Ascending aorta (tissue), 1 donor: Measurements from ENCODE around the gene VRK1.

GRCh38 chr14:94615671-94616686, 3.8 kb downstream of the SERPINA3 start:
- PRO-cap = no peak

GRCh38 chr14:94768860-94770001, 682 bp downstream of the GSC start:
- PRO-cap = no peak

DNA sequence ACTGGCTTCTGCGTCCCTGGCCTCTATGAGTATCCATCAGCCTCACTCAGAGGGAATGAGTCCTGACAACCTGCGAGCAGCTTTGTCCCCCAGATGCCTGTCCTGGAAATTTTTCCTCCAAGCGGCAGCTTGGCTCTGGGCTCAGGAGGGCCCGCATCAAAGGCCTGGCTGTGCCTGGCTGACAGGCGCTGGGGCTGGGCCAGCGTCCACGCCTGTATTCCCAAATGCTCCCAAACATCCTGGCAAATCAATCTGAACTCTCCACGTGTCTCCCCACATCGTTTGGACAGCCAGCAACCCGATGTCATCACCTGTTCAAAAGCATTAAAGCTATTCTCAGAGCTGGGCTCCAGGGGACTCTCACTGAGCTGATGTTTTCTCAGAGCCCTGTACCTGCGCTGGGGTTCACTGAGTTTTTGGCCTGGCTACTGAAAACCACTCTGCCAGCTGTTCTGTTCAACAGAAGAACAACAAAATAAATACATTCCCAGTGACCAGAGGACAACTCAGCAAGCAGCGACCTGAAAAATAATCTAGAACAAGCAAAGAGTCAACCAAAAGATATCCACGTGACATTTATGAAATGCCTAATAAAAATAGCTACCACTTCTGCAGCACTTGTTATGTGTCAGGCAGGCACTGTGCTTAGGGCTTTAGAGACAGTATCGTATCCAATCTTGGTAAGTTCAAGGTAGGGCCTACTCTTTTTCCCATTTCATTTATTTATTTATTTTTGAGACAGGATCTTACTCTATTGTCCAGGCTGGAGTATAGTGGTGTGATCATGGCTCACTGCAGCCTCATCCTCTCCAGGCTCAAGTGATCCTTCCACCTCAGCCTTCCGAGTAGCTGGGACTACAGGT, 57.6 kb downstream of the CLMN start:
- PRO-cap = no peak

- PRO-cap = no peak
Measured at GRCh38 chr14:95286602-95287764, 32.7 kb downstream of the CLMN start.

DNA sequence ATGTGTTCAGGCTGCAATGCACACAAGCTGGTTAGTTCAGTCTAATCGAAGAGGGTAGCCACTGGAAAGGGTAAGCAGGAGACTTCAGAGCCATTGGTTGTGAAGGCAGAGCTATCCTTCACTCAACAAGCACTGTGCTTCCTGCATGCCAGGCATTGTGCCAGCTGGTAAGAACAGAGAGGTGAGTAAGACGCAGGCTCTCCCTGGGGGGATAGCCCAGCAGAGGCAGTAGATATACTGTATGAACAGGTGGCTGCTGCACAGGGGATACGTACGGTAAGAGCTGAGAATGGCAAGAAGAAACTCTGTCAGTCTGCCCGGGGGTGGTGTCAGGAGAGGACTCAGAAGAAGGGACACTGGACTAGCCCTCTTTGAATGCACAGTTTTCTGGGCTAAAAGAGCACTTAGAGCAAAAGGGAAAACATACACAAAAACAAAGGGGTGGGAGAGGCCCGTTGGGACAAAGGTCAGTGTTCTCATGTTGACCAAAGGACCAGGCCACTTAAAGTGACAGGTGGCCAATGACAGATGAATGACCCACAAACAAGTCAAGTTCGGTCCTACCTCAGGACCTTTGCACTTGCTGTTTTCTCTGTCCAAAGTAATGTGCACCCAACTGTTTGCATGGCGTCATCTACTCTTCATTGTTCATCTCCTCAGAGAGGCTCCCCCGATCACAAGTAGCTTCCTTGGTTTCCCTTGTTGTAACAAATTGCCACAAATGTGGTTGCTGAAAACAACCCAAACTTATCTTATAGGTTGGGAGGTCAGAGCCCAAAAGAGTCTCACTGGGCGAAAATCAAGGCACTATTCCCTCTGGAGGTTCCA, 24.3 kb downstream of the CLMN start:
- PRO-cap = no peak

DNA sequence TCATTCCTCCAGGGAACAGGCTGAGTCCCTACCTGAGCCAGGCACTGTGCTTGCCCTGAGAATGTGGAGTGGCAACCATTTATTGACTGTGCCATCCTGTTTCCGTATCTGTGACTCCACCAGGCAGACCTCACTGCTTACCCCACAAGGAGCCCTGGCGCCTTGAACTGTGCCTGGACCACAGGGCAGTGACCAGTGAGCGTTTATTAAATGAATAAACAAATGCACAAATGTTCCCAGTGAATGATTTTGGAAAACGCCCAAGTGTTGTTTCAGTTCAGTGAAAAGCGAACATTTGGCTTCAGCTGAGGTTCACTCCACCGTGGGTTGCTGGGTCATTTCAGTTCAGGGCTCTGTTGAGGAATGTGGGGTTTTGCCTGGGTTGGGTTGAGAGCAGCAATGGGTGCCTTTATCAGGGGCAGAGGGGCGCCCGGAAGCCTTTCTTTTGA, 40.2 kb upstream of the CLMN start:
- PRO-cap = no peak

GRCh38 chr14:95408317-95408999, 88.8 kb upstream of the CLMN start:
- PRO-cap = no peak

DNA sequence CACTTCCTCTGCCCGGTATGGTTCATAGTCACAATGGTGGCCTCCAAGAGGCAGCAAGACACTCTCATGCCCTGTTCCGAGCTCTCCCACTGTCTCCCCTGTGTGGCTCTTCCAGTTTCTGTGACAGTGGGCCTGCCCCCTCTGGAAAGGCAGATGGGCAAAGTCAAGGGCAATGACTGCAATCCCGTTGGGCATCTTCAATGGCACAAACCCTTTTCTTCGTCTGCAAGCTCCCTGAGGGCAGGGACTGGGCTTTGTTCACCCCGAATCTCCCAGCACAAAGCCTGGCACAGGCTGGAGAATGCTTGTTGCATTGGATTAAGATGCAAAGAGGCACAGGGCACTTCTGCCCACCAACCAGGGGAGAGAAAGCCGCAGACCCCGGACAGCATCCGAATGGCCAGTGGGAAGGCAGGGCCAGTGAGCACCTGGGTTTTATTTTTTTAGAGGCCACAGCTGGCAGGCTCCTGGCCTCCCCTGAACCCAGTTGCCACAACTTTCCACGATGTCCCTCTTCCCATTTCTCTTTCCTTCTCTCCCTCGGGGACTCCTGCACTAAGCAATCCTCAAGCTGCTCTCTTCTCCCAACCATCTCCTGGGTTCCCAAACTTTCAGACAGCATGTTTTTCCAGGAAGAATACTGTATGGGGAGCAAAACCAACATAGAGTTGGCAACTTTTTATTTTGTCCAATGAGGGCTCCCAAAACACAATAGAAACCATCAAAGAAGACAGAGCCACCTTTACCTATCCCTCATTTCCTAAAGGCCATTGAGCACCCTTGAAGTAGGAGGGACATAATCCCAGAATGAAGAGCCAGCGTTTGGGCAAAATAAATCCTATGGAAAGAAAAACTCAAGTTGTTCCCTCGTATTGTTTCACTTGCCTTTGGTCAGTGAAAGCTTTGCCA, 92.7 kb upstream of the CLMN start:
- PRO-cap = no peak

GRCh38 chr14:95413078-95413697, 93.5 kb upstream of the CLMN start:
- PRO-cap = no peak

DNA sequence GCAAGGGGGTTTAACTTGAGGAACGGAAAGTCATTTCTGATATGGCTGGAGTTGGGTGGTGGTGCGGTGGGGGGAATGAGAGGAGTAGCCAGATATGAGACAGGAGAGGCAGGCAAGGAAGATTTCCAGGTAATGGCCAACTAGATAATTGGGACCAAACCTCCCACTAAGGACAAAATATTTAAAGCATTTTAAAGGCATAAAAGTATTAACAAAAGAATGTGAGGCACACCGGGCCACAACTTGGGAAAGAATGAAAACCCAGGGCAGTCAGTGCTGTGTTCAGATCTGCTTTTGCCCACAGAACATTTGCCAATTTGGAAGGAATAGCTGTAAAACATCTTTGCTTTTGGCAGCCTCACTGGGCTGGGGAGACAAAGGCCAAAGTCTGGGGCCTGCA, 82.4 kb downstream of the SYNE3 start:
- PRO-cap = no peak

DNA sequence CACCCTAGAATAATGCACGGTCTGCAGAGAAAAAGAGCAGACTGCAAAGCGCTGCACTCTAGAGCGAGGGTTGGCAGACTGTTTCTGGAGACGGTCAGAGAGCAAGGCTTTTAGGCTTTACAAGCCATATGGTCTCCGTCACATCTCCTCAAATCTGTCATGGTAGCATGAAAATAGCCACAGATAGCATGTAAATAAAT, 19.0 kb downstream of the SYNE3 start:
- PRO-cap = no peak

DNA sequence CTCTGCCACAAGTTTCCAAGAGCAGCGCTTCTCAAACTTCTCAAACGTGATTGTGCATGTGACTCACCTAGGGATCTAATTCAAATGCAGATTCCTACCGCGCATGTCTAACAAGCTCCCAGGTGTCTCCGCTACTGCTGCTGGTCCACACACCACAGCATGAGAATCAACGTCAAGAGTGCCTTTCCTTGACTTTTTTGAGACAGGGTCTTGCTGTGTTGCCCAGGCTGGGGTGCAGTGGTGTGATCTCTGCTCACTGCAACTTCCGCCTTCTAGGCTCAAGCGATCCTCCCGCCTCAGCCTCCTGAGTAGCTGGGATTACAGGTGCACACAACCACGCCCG, 22.5 kb downstream of the GLRX5 start:
- PRO-cap = no peak

GRCh38 chr14:96100133-96100533, 61.0 kb downstream of the C14orf132 start:
- PRO-cap = no peak

DNA sequence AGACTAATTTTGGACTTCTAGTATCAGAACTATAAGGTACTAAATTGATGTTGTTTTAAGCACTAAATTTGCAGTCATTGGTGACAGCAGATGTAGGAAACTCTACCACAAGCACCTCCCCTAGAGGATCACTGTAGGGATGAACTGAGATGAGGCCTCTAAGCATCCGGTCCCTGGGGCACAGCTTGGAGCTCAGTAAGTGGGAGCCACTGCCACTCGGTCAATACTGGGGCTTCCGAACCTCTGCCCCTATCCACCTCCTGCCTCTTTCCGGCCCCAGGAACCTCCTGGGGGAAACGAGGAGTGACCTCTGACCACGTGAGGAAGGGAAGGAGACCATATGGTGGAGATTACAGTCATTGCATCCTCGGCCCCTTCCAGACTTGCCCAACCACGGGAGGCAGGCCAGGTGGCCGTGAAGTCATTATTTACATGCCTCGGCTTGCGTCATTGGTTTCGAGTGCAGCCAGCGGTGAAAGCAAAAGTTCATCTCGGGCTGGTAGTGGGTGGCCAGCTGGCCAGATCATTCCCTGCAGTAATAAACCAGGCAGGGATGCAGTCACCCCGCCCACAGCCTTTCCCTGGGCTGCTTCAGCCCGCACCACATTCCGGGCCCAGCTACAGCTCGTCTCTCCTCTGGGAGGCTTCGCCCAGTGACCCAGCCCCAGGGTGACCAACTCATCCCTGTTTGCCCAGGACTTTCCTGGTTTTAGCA, 65.4 kb downstream of the C14orf132 start:
- PRO-cap = unidirectional peak, plus-strand start at position 538 of the sequence

DNA sequence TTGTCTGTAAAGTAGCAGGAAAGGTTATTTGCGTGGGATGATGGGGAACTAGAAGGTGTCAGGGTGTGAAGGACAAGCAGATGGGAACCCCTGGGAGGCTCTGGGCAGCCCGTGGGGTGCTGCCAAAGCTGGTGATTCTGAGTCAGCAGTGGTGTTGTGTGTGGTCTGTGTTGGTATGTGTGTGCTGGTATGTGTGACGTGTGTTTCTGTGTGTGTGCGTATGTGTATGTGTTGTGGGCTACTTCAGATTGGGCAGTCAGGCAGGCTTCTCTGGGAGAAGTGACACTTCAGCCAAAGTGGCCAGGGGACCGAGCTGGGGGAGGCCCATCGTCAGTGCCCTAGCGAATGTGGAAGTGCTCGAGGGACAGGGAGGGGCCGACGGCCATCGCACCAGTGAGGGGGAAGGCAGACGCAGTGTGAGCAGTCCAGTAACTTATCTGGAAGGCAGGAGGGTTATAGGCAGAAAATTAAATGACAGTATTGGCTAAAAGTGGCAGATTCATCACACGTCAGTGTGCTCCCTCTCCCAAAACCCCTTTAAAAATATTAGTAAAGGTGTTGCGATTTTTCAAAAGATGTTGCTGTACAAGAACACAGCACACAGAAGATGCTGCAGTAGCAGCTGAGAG, 15.2 kb upstream of the BDKRB2 start:
- PRO-cap = no peak

DNA sequence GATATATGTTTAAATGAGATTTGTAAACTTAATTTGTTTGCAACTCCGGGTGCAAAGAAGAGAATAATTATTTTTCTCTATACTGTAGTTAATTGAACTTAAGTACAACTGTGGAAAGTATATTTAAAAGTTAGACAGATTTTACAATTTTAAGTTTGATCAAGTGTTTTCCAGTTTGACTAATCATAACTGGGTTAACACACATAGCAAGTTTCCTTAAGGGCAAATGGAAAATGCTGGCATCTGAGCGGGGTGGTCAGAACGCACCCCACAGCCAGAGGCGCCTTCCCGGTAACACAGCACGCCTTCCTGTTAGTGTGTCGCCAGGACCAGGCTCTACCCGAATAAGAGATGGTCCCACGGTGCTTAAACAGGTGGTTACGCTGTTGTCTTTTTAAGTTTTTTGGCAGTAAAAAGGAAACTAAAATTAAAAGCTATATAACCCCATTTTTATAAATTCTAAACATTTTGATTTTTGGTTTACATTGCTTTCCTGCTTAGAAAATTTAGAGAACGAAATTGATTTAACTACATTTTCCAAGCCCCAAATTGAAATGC, 28.0 kb downstream of the BDKRB1 start:
- PRO-cap = no peak

- PRO-cap = no peak
Measured at GRCh38 chr14:96797006-96797577, at the start of gene VRK1. Gene VRK1 (plus strand): TSS chr14:96797382.

GRCh38 chr14:97975083-97975577, 1177.9 kb downstream of the VRK1 start:
- PRO-cap = no peak

DNA sequence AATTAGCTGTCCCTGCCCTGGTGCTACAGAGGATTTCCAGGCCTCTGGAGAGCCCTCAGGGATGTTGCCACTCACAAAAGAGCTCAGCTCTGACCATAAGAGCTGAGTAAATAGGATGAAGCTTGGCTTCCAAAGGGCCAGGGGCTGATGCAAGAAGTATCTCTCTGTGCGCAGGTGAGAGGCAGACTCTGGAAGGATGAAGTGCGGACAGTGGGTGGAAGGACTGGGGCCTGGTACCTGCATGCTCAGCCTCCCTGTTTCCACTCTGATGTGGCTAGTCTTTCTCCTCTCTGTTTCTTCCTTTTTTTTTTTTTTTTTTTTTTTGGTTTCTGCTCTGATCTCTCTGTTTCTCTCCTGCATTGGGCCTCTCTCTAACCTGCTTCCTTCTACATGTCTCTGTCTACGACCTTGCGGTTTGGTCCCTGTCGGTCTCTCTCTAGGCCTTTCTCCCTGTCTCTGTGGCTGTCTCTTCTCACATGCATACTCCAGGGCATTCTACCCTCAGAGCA, 1096.7 kb downstream of the BCL11B start:
- PRO-cap = no peak

- PRO-cap = no peak
Measured at GRCh38 chr14:99240995-99241693, 30.9 kb downstream of the BCL11B start.